Aorta (tissue), 1 donor: ENCODE data around the genes KIR3DL2 and HSPBP1.

DNA sequence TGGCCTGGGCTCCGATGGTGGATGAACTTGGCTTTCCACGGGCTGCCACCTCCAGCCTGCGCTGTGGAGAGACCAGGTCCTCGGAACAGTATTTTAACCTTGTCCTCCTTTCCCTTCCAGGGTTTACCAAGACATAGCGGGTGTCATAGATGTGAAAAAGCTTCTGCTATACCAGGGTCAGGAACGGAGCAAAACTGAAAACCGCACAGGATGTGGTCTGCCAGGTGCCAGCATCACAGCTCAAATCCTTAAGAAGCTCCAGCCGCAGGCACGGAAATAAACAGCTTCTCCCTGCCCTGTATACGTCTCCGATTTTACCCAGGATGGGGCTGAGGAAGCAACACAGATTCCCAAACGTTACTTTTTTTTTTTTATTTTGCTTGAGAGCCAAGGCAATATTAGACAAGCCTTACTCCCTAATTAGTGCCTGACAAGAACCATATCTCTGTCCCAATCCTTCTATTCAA lies 5.7 kb upstream of the LAIR1 start:
- PRO-cap, result no peak

GRCh38 chr19:54434022-54434754 lies 14.8 kb upstream of the LENG8 start:
- PRO-cap, result unidirectional peak, minus-strand start at chr19:54434426

GRCh38 chr19:54434755-54435322 lies 14.2 kb upstream of the LENG8 start:
- PRO-cap, result no peak

- PRO-cap, result bidirectional peak, plus-strand start at chr19:54448471, minus-strand start at chr19:54448380; bidirectional peak, plus-strand start at chr19:54449209, minus-strand start at chr19:54449057
Observed at GRCh38 chr19:54447933-54449148, 658 bp upstream of the LENG8 start.

DNA sequence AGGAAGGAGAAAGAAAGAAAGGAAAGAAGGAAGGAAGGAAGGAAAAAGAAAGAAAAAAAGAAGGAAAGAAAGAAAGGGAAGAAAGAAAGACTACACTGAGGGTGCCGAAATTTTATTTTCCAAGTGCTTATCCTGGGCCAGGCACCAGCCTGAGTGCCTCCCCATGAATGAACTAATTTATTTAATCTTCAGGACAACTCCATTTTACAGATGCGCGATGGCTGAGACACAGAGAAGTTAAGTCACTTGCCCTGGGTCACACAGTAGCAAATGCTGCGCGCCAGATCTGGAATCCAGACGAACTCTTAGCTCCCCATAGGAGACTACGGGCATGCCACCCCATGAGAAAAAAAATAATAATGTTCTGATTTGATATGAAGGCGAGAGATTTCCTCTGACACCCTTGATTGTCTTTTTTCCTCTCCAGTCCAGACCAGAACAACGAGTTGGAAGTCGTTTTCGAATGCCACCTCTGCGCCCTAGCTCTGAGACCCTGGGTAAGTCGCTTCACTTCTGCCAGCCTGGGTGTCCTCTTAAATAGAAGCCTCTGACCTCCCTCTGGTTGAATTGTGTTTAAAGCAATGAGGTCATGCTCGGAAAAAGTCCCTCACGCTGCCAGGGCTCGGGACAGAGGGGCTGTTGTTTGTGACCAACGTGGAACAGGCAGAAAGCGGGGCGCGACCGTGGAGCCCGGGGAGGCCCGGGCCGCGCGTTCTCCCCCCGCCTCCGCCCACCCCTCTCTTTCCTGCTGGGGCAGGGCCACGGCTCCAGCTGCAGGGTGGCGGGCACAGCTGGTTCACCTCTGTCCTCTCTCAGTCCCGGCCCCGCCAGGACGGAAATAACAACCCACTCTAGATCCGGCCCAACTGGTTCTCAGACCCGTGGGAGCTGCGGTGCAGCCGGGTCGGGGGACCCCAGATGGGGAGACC lies 2.3 kb downstream of the CDC42EP5 start:
- PRO-cap, result no peak

GRCh38 chr19:54850341-54850792 lies at the start of gene KIR3DL2:
TSS of gene KIR3DL2 (plus strand) at chr19:54850443.
- PRO-cap, result no peak

DNA sequence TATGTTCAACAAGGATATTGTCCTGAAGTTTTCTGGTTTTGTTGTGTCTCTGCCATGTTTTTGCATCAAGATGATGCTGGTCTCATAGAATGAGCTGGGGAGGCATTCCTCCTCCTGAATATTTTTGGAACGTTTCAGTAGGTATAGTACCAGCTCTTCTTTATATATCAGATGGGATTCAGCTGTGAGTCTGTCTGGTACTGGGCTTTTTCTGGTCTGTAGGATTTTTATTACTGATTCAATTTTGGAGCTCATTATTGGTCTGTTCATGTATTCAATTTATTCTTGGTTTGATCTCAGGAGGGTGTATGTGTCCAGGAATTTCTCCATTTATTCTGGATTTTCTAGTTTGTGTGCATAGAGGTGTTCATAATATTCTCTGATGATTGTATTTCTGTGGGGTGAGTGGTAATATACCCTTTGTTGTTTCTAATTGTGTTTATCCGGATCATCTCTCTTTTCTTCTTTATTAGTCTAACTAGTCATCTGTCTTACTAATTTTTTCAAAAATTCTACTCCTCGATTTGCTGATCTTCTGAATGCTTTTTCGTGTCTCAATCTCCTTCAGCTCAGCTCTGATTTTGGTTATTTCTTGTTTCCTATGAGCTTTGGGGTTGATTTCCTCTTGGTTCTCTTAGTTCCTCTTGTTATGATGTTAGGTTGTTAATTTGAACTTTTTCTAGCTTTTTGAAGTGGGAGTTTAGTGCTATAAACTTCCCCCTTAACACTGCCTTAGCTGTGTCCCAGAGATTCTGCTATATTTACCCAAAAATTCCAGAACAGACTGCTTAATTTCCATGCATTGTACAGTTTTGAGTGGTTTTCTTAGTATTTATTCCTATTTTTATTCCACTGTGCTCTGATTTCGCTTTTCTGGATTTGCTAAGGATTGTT lies 3.2 kb downstream of the FCAR start:
- PRO-cap, result no peak

DNA sequence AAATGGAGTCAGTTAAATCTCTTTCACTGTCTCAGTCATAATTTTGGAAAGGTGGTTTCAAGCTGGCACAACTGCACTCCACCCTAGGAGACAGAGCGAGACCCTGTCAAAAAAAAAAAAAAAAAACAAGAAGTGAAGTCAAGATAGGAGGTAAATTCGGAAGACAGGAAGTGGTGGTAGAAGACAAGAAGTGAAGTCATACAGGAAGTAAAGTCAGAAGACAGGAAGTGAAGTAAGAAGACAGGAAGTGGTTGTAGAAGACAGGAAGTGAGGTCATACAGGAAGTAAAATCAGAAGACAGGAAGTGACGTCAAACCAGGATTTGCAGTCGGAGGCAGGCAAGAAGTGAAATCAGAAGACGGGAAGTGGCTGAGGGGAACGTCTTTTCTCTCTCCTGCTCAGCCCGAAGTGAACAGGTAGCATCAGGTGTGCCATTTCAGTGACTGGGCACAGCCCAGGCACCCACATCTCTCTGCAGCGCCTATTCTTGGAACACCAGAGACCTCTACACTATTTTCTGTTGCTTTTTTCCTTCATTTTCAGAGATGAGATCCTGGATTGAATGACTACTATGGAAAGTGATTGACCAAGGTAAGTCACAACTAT lies 32.1 kb downstream of the GP6 start:
- PRO-cap, result unidirectional peak, plus-strand start at position 354 of the sequence

DNA sequence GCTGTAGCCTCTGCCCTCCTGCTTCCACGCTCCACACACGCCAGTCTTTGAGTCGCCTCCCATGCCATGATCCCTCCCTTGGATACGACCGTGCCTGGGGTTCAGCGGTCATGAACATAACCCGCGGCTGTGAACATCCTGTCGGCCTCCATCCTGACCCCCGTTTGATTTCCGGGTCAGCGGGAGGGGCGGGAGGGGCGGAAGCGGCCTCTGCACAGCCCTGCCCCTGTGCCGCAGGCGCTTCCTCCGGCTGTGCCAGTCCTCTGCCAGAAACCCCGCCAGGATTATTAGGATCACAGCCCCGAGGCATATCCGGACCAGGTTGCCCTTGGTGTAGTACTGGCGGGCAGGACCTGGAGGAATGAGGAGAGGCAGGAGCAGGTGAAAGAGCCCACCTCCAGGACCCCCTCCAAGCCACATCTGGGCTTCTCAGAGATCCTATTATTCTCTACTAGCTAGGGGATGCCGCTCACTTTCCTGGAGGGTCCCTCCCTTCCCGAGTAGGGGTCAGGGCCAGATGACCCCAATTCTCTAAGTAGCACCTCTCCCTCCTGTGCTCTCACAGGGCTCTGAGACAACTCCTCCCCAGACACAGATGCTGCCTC lies 23.1 kb downstream of the GP6 start:
- PRO-cap, result no peak

DNA sequence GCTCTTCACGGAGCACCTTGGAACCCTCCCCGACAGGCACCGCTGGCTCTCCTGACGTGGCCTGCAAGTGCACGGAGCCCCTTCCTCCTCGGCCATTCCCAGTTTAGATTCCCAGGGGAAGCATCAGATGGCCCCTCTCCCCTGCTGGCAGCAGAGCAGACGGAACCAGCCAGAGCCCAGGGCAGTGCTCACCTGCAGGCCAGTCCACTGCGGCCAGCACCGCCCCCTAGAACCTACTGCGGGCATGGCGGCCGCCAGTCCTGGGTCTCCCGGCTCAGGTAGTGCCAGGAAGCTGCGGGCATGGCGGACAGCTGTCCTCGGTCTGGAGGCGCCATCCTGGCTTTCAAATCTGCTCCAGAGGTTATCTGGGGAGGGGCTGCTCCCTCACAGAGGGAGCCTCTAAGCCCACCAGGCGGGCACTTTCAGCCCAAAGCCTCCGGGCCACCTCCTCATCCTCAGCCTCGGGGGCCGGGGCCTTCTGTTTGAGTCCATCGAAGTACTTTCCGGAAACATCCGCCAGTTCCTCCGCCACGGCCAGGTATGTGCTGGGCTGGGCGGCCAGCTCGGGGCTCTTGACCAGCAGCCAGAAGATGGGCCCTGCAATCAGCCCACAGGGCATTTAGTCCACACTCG lies 6.8 kb upstream of the GP6 start:
- PRO-cap, result no peak

DNA sequence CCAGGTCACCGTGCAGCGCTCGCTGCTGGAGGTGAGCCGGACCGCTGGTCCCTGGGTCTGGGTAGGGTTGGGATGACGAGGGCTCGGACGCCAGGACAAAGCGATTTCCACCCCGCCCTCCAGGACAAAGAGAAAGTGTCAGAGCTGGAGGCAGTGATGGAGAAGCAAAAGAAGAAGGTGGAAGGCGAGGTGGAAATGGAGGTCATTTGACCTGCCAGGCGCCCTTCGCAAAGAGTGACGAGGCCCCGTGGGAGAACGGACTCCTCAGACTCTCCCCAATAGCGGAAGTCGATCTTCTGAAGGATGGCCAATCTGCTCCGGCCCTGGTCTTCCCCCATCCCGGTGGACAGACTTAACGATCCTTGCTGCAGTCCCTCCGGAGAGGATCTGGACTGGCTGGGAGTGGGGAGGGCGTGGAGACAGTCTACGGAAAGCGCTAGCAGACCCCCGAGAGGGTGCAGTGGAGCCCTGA lies 11.8 kb downstream of the EPS8L1 start:
- PRO-cap, result no peak

- PRO-cap, result no peak
Observed at GRCh38 chr19:55092665-55093259, 17.1 kb downstream of the EPS8L1 start.

DNA sequence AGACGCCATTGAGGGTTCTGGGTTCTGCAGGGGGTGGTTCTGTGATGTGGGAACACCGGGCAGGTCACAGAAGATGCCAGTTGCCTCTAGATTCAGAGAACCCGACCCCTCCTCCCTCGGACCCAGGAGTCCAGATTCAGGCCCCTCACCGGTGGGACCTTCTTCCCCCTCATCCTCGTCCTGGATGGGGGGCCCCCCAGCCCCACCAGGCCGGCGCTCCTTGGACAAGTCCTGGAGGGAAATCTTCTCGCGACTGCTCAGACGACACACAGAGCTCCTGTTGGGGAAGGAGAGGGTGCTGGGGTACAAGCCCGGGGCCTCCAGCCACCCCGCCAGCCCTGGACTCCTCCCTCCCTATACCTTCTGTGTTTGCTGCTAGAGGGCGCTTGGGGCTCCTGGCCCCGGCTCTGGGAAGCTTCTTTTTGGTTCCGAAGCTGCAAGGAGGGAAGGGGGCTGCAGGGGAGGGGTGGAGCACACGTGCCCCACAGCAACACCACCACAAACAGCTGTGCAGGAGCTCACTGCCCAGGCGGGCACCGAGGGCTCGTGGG lies 20.3 kb downstream of the EPS8L1 start:
- PRO-cap, result no peak

GRCh38 chr19:55097337-55098140 lies 19.9 kb downstream of the PPP1R12C start:
- PRO-cap, result no peak

DNA sequence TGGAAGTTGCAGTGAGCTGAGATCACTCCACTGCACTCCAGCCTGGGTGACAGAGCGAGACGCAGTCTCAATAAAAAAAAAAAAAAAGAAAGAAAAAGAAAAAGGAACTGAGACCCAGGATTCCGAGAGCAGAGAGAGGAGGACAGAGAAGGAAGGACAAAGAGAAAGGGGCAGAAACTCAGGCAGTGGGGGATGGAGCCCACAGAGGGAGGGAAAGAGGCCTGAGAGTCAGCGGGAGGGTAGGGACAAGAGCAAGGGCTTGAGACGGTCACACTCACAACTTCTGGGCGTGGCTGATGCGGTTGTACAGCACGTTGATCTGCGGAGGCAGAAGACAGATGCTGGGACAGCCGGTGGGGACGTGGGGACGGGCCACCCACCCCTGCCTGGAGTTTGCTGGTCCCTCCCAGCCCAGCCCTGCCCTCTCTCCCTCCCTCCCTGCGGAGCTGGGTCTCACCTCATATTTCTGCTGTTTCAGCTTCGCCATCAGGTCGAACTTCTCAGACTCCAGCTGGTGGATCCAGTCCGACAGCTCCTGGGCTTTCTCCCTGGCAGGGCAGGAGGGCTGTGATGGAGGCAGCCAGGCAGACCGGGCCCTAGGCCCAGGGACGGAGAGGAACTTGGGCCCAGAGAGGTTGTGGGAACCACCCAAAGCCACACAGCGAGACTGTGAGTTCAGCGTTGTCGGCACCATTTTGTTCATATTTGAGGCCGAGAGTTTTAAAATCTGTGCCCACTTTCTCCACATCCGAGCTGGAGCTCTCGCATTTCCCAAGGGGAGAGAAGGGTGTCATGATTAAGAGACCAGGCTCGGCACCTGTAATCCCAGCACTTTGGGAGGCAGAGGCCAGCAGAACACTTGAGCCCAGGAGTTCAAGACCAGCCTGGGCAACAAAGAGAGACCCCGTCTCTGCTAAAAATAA lies 15.1 kb downstream of the TNNT1 start:
- PRO-cap, result no peak

DNA sequence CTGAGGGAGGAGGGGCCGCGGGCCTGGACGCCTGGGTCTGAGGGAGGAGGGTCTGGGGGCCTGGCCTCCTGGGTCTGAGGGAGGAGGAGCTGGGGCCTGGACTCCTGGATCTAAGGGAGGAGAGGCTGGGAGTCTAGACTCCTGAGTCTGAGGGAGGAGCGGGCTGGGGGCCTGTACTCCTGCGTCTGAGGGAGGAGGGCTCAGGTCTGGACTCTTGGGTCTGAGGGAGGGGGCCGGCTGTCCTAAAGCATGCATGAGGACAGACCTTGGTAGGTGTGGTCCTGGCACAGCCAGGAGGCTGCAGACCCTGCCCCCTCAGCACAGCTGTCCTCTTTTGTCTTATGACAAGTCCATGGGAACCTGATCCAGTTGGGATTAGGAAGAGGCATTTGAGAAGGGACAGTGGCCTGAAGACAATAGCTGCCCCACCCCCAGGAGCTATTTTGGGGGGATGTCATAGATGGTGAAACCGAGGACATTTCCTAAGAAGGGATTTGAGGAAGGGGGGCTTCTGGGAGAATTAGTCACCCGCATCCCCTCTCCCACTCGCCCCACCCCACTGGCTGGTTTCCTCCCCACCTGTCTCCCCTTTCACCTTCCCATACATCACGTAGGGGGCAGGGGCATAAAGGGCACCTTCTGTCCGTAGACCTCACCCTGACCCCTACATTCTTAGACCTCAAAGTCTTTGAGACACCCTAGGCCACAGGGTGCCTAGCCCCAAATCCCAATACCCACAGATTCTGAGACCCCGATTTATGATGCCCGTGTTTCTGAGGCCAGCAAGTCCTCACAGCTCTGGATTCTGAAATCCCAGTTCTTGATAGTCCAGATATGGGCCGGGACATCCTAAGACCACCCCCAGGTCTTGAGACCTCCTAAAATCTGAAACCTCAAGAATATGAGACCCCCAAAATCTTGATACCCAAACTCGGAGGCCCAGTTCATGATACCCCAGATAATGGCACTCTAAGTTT lies 984 bp downstream of the TNNT1 start:
- PRO-cap, result no peak

GRCh38 chr19:55242014-55242782 lies 13.6 kb upstream of the TMEM86B start:
- PRO-cap, result no peak

GRCh38 chr19:55279755-55280882 lies at the start of gene HSPBP1:
TSS of gene HSPBP1 (minus strand) at chr19:55280110.
- PRO-cap, result bidirectional peak, plus-strand start at chr19:55280157, minus-strand start at chr19:55280111

DNA sequence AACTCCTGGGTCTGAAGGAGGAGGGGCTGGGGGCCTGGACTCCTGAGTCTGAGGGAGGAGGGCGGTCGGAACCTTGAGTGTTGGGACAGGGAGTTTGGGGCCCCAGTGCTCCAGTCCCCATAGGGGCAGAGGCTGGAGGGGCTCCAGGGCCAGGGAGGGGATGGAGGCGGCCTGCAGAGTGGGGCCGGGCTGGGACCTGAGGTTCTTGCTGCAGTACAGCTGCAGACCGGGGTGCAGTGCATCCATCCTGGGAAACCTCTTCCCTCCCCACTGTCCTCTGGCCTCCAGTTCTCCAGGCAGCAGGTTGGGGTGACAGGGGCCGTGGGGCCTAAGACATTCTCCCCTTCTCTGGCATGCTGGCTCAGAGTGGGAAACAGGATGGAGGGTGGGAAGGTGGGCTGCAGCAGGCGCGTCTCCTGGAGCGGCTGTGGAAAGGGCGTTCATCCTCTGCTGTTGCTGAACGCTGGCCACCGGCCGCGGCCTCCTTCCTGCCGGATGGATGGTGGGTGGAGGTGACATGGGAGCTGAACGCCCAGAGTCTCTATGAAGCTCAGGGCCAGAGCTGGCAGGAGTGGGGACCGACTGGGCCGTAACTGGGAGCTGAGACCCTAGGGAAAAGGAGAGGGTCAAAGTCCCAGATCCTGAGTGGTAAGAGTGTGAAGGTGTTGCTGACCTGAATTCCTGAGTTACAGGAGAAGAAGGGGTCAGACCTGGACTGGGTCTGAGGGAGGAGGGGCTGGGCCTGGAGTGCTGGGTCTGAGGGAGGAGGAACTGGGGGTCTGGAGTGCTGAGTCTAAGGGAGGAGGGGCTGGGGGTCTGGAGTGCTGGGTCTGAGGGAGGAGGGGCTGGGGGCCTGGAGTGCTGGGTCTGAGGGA lies 1.7 kb downstream of the BRSK1 start:
- PRO-cap, result no peak

GRCh38 chr19:55300671-55301548 lies 17.1 kb downstream of the BRSK1 start:
- PRO-cap, result no peak